ENCODE measurements around a stretch of chr1.

- RRBS, result no CpG with 5 or more reads among the region's 11 CpGs
Measured at GRCh38 chr1:203846981-203847821, 14.2 kb upstream of the SNRPE start.

DNA sequence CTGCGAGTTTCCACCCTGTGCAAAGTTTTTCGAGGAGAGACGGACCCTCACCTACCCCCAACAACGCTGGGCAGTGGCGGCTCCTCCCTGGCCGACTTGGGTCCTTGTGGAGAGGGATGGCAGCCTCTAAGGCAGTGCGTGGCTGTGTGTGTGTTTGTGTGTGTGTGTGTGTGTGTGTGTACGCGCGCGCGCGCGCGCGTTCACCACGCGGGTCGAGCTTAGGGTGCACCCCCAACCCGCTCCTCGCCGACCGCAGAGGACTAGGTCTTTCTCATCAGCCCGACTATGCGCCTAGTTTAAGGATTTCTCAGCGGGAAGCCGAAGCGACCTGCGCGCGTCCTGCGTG is 879 bp downstream of the SOX13 start:
- RRBS, result no CpG with 5 or more reads among the region's 32 CpGs

GRCh38 chr1:204081782-204082405 is 9.0 kb downstream of the SOX13 start:
- RRBS, result no CpG with 5 or more reads among the region's 7 CpGs

GRCh38 chr1:204145707-204146047 is 6.2 kb downstream of the ETNK2 start:
- RRBS, result no CpG with 5 or more reads among the region's 5 CpGs

GRCh38 chr1:204255774-204256278 is 42.0 kb upstream of the GOLT1A start:
- RRBS, result no CpG with 5 or more reads among the region's 5 CpGs

DNA sequence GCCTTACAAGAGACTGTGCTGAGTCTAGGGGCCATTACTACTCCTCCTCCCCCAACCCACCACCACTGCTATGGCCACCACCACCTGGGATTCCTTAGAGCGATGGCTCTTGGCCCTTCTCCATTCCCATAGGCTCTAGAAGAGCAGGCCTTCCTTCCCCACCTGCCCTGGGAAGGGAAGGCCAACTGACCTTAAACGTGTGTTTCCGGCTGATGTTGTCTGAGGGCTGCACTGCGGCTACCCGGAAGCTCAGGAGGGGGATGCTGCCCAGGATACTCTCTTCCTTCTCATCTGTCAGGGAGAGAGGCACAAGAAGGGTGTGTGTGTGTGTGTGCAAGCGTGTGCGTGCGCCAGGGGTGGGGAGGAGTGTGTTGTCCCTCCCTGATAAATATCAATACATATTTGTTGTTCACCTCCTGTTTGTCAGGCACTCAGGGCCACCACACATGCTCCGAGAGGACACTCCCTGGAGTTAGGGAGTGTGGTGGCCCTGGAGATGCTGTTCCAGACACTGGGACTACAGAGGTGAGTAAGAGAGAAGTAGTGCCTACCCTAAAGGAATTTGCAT is 51.0 kb upstream of the GOLT1A start:
- RRBS, result no CpG with 5 or more reads among the region's 9 CpGs

GRCh38 chr1:204273042-204273727 is 59.4 kb upstream of the GOLT1A start:
- RRBS, result 80% methylated on average over 5 of the region's 11 CpGs

- RRBS, result no CpG with 5 or more reads among the region's 7 CpGs
Measured at GRCh38 chr1:204296372-204296956, 63.3 kb downstream of the PLEKHA6 start.

DNA sequence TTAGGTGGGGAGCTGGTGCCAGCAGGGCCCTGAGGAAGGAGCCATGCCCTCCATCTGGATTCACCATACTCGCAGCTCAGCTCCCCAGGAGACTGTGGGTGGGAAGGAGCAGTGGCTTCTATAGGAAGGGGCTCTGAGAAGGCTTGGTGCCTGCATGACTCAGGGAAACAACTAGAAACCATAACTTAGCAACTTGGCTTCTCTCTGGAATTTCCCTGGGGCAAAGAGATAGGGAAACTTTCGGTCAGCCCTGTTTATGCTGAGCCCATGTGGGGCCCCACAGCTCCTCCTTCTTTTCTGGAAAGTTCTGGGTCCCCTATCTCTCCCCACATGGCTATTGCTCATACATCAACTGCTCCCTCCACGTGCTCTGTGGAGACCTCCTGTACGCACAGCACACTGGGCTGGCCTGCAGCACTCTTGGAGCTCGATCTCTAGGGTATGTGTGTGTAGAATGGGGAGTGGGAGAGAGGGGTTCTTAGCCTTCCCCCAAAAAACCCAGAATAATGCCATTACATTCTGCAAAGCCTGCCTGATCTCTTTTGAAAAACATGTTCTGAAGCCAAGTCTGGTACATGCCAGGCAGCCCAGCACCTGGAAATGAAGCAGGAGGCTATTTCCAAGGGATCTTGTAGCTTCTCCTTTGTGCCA is 39.3 kb downstream of the PLEKHA6 start:
- RRBS, result no CpG with 5 or more reads among the region's 5 CpGs

- RRBS, result no CpG with 5 or more reads among the region's 5 CpGs
Measured at GRCh38 chr1:204365020-204365219, 5.2 kb upstream of the PLEKHA6 start.

DNA sequence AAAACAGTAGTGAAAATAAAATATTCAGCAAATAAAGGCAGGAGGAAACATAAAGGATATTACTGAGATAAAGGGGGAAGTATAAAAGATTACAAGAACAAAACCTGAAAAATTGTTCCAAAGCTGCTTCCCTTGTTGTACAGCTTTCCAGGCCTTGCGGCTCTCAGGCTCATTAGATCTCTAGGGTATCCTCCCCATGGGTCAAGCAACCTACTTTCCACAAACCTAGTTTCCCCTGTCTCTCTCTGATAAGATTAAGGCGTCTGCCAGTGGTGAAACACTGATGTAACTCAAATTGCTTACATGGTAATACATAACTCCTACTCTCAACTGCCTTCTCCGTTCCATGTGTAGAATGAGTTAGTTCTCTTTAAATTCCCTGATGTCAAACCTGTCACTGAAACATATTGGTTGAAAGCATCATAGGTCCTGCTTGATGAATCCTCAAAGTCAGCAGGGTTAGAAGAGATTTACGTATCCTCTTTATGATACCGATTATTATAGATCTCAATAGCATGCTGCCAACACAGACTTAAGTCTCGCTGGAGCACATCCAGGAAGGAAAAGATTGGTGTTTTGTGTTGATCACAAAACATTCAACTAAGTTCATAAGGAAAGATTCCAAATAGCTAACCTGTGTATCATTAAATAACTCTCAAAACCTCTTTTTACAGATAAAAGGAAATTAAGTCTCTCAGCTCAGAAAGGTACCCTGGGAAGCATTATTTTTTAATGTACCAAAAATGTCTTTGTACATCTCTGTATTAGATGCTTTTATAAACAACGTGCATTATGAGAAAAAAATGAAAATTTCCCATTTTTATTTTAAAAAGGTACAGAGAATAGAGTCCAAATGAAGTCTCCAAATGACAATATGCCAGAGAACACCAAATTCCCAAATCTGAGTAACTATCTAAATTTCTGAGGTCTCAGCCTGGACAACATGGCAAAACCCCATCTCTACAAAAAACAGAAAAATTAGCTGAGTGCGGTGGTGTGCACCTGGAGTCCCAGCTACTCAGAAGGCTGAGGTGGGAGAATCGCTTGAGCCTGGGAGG is 10.5 kb downstream of the PPP1R15B start:
- RRBS, result no CpG with 5 or more reads among the region's 9 CpGs

DNA sequence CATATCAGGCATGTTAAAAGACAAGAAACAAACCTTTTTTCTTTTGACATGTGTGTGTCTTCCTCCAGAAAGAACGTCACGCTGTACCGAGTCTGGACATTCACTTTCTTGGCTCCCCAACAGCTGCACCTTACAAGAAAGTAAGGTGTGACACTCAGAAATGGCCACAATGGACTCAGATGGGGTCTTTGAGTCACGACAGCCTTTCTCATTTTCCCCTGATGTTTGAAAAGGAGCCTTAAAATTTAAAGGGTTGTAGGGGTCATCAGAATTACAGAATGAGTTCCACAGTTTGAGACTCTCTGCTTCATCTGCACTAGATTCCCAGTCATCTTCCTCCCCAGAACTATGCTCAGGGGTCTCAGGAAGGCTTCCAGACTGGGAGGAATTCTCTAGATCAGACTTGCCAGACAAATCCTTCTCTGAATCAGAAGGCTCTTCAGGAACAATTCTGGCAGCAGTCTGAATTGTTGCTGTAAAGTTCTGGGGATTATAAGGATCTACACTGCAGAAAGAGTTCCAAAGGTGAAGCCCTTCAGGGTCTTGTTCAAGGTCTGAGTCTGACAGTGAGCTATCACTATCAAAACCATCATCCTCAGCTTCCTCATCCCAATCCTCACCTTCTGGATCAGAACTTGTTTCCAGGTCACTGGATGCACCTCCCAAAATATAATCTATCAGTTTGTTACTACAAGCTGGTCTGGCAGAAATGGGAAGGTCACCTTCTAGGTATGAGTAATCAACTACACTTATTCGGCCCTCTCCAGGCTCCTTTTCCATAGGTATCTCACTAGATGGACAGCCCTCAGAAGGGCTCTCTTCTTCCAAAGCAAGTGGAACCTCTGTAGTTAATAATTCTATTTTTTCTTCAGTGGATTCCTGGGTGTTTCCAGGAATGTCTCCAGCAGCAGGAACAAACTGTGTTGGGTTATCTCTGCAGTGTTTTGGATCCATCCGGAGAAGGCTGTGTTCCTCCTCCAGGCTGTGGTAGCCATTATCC is 1.9 kb downstream of the PPP1R15B start:
- RRBS, result no CpG with 5 or more reads among the region's 6 CpGs

- RRBS, result no CpG with 5 or more reads among the region's 6 CpGs
Measured at GRCh38 chr1:204448968-204449693, 37.5 kb upstream of the PPP1R15B start.

- RRBS, result no CpG with 5 or more reads among the region's 4 CpGs
Measured at GRCh38 chr1:204474523-204475617, 19.7 kb downstream of the PIK3C2B start.

DNA sequence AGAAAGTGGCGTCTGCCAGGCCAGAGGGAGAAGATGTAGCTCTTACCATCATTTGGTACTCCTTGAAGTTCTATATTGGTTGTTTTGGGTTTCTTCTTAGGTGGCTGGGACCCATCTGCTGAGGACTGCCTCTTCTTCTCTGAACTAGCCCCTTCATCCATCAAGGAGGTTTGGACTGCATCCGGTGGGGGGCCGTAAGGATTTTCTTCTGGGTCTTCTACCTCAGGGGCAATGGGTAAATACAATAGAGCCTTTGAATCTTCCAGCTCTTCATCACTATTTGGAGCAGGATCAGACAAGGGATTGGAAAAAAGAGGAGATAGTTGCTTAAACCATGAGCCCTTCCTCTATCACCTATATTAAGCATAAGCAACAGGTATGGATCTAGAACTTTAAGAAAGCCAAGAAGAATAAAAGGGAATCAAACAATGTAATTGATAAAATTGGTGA is 12.4 kb upstream of the TMEM81 start:
- RRBS, result no CpG with 5 or more reads among the region's 3 CpGs

- RRBS, result no CpG with 5 or more reads among the region's 4 CpGs
Measured at GRCh38 chr1:205519823-205520203, 15.3 kb downstream of the CDK18 start.

DNA sequence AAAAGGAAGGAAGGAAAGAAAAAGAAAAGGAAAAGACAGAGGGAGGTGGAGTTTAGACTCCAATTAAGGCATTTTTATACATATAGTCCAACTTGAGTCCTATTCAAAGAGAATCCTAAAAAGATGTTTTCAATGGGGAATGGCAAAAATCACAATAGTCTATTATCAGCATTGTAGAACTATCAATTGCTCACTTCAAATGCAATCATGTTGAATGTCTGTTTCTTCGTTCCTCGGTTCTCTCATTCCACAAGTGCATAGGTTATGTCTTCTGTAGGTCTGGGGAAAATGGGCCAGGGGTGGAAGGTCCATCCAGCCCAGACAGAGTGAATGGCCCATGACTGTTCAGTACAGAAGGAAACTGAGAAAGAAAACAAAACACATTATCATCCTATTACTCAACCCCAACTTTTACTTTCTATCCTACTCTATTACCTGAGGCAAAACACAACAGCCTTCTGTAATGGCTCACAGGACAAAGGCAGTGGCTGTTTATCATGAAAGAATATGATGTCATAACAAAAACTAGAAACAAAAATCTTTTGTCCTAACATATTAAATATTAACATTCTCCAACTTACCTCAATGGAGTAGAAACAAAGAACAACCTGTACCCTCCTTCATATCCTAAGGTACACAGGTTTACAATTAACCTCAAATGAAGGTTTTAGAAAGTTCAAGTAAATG is 15.4 kb downstream of the ELK4 start:
- RRBS, result no CpG with 5 or more reads among the region's 2 CpGs

DNA sequence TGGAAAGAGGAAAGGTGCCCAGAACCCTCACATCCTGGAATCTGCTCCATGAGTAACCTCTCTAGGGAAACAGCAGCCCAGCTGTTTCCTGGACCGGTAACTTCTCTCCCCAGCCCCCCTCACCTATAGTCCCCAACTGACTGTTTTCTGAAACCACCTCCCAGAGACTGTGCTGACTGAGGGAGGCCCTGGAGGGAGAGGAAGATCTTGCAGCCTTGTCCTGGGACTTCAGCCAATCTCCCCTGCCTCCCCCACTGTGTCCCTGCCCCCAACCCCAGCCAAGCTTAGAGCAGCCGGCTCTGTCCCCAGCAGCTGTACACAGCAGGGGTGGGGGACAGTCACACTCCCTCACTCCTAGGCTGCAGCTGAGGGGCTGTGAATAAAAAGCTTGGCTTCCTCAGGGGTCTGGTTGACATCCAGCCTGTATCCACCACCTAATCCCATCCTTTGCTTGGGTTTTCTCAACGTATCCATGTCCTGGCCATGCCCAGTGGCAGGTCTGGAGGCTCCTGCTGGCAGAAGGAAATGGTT is 20.8 kb upstream of the SLC45A3 start:
- RRBS, result no CpG with 5 or more reads among the region's 3 CpGs

GRCh38 chr1:205714192-205715163 is 34.2 kb upstream of the SLC45A3 start:
- RRBS, result no CpG with 5 or more reads among the region's 9 CpGs

DNA sequence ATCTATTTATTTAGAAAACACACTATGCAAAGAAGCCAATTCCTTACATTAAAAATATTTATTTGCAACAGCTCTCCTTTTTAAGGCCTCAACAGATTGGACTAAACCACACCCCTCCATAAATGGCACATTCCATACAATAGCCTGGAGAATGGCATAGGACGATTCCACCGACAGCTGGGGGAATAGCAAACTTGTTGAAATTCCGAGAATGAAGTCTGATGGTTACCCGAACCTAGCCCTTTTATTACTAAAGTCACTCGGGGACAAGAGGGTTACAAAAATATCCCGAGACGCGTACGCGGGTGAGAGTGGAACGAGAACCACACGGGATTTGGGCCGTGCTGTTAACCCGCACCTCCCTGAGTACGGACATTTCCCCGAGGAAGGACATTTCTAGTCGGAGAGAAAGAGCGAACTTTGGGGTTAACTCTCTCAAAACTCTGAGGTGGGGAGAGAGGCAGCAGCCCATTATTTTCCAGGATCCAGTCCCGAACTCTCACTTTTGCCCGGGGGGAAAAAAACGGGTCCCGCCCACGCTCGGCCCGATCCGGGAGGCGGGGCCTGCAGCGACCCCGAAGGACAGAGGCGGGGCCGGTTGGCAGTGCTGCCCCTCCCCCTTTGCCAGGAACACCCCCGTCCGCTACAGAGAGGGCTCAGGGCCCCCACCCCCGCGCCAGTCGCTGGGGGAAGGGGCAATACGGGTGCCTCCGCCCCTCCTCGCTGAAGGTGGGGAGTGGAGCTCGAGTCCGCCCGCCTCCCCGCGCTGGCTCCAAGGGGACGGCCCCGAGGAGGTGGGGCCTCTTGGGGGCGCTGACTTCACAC is 948 bp downstream of the NUCKS1 start:
- RRBS, result 1% methylated on average over 12 of the region's 47 CpGs

Data from Ishikawa (cell line).